Duodenum (tissue), 1 donor: ENCODE measurements around the gene GALNT12.

DNA sequence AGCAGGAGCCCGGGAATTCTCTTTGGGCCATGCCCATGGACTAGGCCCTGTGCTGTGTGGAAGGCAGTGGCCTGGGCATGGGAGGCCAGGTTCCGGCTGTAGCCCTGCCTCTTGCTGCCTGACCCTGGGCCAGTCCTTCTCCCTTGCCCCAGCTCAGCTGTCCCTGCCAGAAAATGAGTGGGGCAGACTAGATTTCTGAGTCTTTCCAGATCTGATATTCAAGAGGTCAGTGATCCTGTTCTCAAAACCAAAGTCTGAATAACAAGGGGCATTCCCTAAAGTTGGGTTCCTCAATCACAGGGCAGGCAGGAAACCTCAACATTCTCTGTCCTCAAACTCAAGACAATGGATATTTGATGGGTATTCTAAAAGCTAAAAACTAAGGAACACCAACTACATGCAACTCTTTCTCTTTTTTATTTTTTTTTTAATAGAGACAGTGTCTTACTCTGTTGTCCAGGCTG lies 24.9 kb upstream of the CORO2A start:
- PRO-cap = no peak

GRCh38 chr9:98232097-98232436 lies 23.4 kb downstream of the TBC1D2 start:
- PRO-cap = no peak

GRCh38 chr9:98410234-98410705 lies 154.8 kb upstream of the TBC1D2 start:
- PRO-cap = no peak

- PRO-cap = no peak
Observed at GRCh38 chr9:98508020-98508566, 200.6 kb downstream of the GABBR2 start.

- PRO-cap = bidirectional peak, plus-strand start at chr9:98807690, minus-strand start at chr9:98807579
Observed at GRCh38 chr9:98807076-98808333, at the start of gene GALNT12. TSS of gene GALNT12 (plus strand) at chr9:98807670.

- PRO-cap = no peak
Observed at GRCh38 chr9:98848694-98849102, 41.2 kb downstream of the GALNT12 start.

GRCh38 chr9:98880489-98881069 lies 63.1 kb upstream of the COL15A1 start:
- PRO-cap = no peak

- PRO-cap = no peak
Observed at GRCh38 chr9:98929731-98930396, 13.8 kb upstream of the COL15A1 start.

DNA sequence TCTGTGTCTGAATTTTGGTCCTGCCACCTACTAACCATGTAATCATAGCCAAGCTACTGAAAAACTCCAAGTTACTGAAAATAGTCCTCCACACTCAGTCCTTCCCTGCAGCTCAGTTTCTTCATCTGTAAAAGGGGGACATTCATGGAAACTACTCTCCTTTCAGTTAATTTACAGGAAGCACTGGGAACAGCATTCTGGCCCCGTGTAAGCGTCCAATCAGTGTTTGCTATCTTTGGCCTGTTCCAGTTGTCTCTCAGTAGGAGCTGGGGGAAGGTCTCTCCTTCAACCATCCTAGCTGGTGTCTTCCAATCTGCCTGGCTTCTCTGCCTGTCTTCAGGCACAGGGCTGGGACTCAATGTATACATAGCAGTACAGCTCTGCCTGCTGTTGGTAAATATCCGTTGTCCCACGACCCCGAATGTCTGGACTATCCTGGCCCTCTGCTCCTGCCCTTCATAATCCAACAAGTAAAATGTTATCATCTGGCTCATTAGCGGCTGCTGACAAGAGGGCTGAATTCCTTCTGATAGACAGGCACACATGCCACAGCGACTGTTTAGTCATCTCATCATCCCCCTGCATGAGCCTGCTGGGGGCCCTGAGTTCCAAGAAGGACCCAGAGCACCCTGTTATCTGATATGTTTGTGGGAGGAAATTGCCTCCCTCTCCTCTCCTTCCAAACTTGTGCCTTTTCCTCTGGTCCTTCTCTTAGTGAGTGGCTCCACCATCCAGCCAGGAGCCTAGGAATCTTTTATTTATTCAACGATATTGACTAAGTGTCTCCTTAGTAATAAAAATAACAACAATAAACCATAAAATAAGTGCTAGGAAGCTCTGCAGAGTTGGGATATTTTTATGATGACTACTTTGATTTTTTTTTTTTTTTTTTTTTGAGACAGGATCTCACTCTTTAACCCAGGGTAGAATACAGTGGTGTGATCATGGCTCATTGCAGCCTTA lies 29.6 kb upstream of the TGFBR1 start:
- PRO-cap = no peak

DNA sequence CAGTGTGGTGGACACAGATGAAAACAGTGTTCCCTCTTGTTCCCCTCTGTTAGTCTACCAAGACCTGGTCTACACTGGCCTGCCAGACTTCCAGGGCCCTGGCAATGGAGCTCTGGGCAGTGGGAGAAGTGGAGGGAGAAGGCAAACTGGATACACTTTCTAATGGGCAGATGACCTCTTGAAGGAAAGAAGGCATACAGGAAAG lies 13.4 kb upstream of the TGFBR1 start:
- PRO-cap = no peak

DNA sequence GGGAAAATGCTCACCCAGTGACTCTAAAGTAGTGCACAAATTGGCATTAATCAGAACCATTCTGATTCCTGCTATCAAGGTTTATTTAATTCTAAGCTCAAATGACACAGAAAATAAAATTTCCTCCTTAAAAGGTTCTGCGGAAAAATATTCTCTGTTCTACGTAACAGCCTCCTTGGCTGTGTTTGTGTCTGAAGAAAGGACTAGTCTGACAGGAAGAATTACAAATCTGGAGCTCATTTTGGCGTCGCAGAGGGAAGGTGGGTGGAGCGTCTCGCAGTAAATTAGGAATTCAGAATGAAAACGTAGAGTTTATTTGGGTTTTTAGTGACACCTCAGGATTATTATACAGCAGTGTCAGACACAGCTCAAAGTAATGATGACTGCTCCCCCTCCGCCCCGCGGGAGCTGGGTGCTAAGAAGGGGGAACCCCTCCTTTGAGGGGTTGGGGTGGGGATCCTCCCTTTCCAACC lies 1.0 kb upstream of the TGFBR1 start:
- PRO-cap = no peak

GRCh38 chr9:99121534-99122167 lies 16.7 kb downstream of the TGFBR1 start:
- PRO-cap = no peak

DNA sequence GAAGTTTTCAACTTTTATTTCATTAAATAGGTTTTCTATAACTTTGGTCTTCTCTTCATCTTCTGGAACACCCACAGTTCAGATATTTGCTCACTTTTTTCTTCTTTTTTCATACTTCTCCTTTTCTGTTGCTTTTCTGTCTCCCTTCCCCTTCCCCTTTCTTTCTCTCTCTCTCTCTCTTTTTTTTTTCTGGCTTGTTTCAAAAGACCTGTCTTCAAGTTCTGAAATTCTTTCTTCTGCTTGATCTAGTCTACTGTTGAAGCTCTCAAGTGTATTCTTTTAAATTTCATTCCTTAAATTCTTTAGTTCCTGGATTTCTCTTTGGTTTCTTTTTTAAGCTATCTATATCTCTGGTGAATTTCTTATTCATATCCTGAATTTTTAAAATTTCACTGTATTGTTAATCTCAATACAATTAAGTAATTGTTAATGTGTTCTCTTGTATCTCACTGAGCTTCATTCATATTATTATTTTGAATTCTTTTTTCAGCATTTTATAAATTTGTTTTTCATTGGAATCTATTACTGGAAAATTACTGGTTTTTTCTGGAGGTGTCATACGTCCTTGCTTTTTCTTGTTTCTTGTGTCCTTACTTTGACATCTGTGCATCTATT lies 11.1 kb downstream of the ALG2 start:
- PRO-cap = no peak

GRCh38 chr9:99236255-99236660 lies 14.2 kb downstream of the SEC61B start:
- PRO-cap = no peak

GRCh38 chr9:99368114-99369083 lies 146.3 kb downstream of the SEC61B start:
- PRO-cap = unidirectional peak, minus-strand start at chr9:99368389

DNA sequence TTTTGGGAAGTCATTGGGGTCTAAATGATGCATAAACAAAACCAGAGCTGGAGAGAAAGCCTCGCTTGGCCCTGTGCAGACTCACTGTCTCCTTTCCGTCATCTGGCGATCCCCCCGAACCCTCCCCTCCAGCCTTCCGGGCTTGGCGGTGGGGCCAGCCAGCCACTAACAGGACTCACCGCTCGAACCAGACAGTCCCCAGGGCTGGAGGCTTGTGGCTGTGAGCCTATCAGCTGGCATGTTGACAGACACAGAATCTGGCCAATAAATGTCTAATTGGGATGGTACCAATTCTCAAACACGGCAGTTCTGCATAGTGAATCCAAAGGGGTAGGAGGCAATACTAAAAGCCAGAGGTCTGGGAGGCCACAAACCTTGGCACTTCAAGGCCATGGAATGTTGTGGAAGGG lies 256.6 kb downstream of the SEC61B start:
- PRO-cap = unidirectional peak, plus-strand start at position 194 of the sequence

- PRO-cap = no peak
Observed at GRCh38 chr9:100009648-100010259, 89.0 kb downstream of the ERP44 start.

- PRO-cap = no peak
Observed at GRCh38 chr9:100296756-100297615, 55.8 kb downstream of the TEX10 start.

DNA sequence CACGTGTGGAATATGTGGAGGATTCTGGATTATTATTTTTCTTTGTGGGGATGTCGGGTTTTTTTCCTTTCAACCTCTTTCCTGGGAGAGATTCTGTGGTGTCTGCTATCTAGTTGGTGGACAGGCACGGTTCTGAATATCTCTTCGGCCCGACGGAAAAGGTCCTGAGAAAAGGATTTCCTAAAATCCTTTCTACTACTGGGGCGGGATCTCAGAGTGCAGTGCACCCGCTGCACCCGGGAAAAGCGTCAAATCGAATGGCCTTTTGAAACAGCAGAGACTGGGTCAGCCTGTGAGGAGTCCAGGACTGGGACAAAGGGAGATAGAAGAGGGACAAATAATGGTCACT lies 1.4 kb downstream of the PLPPR1 start:
- PRO-cap = no peak

GRCh38 chr9:101062662-101063245 lies 34.2 kb downstream of the PLPPR1 start:
- PRO-cap = no peak